AG09309 (cell line): ENCODE measurements around a stretch of chr3.

DNA sequence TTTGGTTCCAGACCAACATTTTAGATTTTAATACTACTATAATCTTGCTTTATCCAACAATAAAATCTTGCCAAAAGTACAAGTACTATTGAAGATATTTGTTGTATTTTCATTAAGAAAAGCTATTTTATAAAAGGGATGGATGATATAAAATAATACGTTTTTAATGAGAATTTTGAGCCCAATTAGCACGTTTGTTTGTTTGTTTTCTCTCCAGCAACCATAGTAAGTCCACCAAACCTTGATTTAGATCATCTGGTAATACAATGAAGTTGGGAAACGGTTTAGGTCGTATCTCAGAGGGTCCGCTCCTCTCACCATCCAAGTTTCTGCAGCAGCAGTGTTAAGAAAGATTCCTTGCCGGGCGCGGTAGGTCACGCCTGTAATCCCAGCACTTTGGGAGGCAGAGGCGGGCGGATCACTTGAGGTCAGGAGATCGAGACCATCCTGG is 745 bp upstream of the LRCH3 start:
- RRBS: no CpG with 5 or more reads among the region's 12 CpGs

DNA sequence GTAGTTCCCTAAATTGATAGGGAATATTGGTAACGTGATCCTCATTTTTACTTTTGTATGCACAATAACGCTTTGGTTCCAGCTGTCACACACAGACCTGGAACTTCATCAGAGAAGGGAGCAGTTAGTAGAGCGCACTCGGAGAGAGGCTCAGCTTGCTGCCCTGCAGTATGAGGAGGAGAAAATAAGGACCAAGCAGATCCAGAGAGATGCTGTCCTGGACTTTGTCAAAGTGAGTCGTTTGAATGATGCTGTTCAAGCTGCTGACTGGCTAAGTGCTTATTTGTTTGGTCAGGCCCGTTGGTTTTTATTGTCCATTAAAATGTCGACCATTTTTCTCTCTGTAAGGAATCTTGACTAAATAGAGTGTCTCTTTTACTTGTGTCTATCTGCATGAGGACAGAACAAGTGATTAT is 56.7 kb downstream of the LRCH3 start:
- RRBS: no CpG with 5 or more reads among the region's 7 CpGs

DNA sequence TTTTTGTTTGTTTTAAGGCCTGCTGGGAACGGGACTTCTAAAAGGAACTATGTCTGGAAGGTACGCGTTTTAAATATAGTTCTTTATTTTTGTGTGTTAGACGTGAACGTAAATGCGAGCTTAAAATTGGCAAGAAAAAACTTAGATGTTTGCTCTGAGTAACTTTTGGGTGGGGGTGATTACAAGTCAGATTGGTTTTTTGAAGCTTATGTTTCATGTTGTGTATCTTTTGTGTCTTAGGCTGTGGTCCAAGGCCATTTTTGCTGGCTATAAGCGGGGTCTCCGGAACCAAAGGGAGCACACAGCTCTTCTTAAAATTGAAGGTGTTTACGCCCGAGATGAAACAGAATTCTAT is 906 bp downstream of the RPL35A start:
- RRBS: no CpG with 5 or more reads among the region's 10 CpGs